ENCODE results near the gene ALDH1L1.

DNA sequence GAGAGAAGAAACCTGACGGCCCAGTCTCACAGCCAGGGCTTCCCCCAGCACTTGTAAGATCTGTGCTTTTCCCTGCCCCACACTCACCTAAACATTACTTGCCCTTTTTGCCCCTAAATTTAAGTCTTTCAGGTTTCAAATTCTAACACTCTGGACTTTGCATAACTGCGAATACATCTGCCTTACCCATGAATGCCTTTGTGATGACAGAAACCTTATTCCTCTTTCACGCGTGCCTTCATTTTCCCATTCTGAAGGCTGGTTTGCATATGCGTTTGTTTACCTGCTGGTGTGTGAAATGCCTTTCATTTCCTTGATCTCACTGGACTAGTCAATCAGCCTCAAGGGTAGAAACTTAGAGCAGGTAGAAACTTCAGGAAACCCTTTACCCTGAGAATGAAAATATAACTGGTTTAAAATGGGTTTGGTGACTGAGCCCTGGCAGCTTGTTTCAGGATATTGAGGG lies 20.2 kb downstream of the SLC12A8 start:
- PRO-cap, result no peak

- PRO-cap, result no peak
Measured at GRCh38 chr3:125212893-125213387, 392 bp upstream of the SLC12A8 start.

DNA sequence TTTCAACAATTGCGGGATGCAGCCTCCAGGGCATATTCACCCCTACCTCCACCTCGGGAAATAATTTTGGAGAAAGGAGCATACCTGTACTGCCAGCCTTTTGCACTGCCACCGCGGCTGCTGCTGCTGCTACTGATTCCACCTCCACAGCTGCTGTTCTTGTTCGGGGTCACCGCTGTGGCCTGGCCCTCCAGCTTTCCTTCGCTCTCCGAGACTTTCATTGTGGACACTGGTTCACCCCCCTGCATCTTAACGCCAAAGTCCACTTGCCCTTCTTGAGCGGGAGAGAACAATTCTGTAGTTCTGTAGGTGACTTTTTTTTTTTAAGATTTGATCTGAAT lies 774 bp downstream of the OSBPL11 start:
- PRO-cap, result no peak

GRCh38 chr3:125608317-125608891 lies 13.1 kb upstream of the OSBPL11 start:
- PRO-cap, result no peak

DNA sequence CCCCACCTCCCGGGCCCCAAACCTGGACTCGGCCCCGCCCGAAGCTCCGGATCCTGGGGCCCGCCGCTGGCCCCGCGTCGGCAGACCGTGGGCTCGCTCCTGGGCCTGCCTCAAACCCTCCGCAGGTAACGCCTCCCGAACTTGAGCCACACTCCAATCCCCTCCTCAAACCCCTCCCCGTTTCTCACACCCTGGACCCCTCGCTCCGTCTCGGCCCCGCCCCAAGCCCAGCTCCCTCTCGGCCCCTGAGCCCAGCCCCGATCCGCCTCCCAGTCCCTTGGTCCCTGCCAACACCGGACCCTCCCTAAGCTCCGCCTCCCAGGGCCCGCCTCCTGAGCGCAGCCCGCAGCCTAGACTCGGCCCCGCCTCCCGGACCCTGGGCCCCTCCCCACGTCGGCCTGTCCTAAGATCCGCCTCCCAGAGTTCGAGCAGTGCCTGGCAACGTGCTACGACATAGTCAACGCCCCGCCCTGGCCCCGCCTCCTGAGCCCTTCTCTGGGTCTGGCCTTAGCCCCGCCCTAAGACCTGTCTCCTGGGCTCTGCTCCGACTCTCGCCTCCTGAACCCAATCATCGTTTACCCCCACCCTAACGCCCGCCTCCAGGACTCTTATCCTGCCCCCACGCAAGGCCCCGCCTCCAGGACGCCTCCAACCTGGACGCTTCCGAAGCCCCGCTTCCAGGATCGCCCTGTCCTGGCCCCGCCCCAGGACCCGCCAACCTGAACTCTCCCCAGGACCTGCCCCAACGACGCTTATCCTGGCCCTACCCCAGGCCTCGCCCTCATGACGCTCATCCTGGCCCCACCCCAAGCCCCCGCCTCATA lies 53.1 kb upstream of the ROPN1B start:
- PRO-cap, result unidirectional peak, minus-strand start at position 87 of the sequence; bidirectional peak, plus-strand start at position 521 of the sequence, minus-strand start at position 264 of the sequence; bidirectional peak, plus-strand start outside the sequence, minus-strand start at position 721 of the sequence

DNA sequence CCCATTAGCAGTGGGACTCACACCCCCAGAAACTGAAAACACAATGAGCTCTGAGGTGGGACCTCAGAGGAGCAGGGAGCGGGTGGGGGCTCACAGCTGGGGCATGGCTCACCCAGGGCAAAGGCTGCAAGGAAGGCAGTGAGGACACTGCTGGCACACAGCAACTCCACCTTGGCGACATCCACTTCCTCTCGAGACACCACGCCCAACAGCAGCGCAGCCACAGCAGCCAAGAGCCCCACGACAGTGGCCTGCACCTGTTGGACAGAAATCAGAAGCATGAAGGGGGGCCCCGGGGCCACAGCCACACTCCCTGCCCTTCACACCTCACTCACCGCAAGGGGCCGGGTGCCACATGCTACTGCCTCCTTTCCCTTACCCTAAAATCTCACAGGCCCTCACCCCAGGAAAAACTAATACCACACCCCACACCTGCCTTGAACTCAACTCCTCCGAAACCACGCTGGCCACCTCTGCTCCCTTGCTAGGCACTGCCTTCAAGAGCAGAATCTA lies 57.3 kb downstream of the ROPN1B start:
- PRO-cap, result no peak

DNA sequence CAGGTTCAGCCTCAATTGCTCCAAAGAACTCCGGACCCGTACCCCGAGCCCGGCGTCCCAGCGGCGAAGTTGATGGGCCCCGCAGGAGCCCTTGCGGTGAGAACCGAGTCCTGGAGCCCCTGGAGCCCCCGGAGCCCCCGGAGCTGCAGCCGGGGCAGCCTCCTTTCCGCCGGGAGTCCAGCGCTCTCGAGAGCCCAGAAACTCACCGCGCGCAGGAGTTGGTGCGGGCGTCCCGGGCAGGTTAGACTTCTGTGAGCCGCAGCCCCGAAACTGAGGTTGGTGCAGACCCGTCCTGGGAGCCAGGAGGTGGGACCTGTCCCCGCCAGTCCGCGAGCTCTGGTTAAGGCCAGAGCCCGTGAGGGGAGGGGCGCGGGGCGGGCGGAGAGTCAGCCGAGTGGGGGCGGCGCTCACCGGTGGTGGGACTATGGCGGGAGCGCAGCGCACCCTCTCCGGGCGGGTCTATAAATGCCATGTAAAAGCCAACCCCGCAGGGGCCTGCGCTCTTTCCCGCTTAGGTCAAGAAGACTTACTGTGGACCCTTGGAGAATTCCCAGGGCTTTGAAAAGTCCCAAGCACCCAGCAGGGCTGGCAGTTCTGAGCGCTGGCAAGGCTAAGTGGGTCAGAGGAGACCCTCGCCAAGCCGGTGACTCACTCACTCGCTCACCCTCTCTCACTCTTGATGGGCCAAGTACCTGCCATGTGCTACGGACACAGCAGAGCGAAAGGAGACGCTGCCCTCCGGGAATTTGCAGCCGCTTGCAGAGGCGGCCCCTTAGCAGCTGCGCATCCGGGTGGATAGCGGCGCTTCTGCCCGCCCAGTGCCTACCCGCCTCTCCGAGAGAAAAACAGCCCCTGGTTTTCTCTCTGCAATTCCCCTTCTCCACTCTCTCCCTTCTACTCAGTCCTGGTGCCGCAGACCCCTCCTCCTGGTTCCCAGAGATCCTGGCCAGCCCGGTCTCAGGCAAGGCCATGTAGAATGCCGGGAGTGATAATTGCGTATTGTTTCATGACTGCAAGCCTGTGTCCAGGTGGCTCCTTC lies at the start of gene ALDH1L1:
Gene ALDH1L1 (minus strand): TSS at position 317 of the 1,039 bp plus-strand sequence.
- PRO-cap, result bidirectional peak, plus-strand start at position 413 of the sequence, minus-strand start at position 338 of the sequence

GRCh38 chr3:126184514-126185101 lies 4.2 kb upstream of the ALDH1L1 start:
- PRO-cap, result no peak

GRCh38 chr3:126186483-126186714 lies 6.0 kb upstream of the ALDH1L1 start:
- PRO-cap, result no peak

DNA sequence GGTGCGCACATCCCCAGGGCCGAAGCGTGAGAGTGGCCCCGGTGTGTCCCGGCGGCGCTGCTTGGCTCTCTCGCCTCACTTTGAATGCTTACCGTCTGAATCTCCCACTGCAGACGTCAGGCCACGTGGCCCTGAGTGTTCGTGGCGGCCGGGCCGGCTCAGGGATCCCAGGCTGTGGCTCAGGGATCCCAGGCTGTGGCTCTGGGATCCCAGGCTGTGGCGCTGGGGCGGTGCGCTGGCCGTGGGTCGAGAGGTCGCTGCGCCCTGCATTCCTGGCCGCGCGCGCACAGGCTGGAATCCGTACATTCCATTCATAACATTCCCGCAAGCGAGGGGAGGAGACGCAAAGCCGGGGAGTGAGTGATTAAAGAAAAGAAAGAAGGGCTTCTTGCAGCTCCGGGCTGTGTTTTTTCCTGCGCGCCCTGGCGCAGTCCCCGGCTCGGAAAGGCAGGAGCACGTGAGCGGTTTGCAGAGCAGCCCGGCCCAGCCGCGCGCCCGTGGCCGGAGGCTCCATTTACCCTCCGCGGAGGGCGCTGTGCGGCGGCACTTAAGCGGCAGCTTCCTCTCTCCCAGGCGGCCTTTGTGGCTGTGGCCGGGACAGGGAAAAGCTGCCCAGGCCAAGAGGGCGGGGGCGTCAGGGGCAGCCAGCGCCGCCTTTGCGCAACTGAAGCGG lies 87.0 kb upstream of the ALDH1L1 start:
- PRO-cap, result no peak

DNA sequence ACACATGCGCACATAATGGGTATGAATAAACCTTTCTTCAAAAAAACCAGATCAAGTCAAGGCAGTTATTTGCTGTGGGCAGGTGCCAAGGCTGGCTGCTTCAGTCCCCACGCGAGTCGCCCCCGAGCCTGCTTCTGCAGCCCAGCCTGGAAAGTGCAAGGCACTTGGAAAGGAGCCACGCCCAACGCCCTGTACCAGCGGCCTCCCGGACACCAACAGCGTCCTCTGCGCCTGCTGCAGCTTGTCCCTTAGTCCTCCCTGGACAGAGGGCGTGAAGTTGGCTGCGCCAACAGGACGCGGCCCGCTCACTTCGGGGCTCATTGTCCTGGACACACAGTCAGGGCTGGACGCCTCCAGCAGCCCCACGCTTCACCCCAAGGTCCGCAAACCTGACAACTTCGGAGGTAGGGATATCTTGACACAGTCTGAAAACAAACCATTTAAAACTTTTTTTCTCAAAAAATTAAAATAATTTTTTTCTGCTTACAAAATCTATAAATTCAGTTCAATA lies 68.8 kb downstream of the KLF15 start:
- PRO-cap, result no peak

DNA sequence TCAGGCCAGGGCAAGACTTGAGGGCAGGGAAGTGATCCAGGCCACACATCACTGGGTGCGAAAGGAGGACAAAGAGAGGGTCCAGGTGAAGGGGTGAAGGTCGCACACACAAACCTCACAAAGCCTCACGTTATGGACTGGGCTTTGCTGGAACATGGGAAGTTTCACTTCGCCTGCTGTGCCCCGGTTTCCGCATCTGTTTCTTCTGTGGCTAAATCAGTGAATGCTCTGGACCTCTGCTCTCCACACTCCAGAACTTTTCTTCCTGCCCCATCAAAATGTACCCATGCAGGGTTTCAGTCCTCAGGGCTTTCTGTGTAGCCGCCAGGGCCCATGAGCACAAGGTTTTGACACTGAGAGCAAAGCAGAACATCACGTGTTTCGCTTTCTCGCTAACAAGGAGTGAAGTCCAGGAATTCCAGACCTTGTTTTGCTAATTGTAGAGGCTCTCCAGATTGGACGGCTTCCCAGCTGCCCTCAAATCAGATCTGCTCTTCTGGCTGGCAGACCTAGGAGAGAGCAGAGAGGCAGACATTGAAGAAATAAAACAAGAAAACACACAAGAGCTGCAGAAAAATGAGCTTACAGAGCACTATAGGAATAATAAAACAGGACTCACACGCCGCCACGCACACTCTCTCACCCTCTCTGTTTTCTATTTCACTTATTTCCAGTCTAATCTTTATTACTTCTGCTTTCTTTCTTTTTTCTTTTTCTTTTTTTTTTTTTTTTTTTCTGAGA lies 56.1 kb downstream of the KLF15 start:
- PRO-cap, result no peak

- PRO-cap, result no peak
Measured at GRCh38 chr3:126374706-126375119, 17.5 kb upstream of the KLF15 start.

DNA sequence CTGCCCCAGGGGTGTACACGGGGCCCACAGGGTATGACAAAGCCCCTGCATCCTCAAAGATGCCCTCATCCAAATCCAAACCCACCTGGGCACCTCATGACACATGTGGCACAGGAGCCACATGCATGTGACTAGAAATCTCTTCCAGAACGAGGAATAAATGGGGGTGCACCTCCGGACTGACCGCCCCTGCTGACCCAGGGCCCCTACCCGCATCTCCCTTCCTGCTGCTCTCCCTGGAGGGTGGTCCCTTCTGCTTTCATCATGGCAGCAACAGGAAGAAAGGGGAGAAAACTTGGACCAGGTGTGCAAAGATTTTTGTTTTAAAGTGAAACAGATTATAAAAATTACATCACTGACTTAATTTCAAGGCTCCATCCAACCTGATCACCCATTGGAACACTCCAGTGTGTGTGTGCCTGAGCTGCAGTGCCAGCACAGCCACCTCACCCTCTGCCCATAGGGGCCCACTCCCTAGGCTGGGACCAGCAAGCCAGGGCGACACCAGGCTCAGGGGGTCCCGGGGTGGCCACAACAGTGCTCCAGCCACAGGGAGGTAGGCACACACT lies 25.2 kb downstream of the ZXDC start:
- PRO-cap, result no peak

DNA sequence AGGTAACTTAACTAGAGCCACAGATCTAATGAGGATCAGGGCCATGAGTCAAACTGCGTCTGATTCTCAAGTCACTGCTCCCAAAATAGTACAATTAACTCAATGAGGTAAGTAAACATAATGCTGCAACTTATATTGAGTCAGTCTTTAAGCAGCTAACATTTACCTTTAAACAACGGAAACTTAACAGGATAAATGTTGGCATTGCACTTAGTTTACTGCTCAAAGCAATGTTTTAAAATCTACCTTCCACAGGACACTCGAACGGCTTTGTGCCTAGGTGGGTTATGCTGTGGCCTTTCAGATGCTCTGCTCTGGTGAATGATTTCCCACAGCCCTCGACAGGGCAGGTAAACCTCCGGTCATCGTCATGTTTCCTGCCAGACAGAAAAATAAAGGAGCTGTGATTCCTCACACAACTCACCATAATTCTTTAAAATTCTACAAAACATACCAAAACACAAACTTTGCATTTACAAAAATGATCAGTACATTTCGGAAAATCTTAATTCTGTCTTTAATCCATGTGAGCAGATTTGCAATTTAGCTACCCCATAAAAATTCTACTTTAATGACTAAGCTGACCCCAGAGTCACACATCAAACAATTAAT lies 4.9 kb downstream of the ZXDC start:
- PRO-cap, result no peak

DNA sequence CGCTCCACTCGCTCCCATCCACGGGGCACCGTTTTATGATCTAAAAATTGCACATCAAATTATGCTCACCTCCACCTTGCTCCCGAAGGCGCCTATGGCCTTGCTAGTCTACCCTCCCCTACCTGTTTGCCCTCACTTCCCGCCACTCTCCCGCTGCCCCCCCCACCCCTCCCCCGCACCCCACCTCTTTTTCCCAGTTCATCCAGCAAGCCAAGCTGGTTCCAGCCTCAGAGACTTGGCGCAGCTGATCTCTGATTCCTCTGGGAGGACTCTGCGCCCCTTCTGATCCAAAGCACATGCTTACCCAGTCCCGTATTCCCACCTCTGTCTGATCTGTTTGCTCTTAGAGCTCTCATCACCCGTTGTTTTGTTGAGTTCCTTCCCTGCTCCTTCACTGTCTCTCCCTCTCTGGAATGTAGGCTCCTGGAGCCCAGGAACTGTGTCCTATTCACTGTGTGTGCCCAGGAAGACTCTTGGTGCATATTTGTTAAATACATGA lies 1.2 kb upstream of the ZXDC start:
- PRO-cap, result no peak

DNA sequence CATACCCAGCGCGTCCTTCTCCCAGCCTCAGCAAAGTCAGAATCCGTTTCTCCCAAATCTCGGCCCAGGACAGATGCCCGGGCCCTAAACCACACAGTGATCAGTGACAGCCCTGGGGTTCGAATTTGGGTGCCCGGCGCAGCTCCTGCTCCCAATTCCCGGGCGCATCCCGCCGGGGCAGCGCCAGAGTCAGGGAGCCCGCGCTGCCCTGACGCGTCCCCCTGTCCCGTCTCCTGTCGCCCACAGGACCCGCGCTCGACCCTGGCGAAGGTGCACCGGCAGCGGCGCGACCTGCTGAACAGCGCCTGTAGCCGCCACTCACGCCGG lies 17.3 kb downstream of the C3orf22 start:
- PRO-cap, result no peak

DNA sequence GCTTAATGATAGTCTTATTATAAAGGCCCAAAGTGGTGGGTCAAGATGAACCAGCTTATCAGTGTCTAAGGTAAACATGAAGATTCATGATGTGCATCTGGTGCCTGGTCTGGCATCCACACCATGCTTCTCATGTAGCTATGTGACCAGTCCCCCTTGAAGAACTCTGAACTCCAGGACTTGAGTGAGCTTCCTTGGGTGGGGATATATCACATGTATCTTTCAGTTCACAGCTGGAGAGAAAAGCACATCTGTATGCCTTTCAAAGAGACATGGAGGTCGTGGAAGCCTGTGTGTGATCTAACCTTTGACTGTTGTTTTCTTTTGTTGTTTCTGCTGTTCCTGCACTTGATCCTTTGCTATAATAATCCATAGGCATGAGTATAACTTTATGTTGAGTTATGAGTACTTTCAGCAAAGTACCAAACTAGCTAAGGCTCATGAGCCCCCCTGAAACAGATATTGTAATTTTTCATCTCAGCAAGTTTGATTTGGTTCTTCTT lies 43.6 kb upstream of the C3orf22 start:
- PRO-cap, result no peak

- PRO-cap, result no peak
Measured at GRCh38 chr3:126730936-126731479, 27.0 kb downstream of the CHCHD6 start.

- PRO-cap, result no peak
Measured at GRCh38 chr3:126782504-126783026, 78.5 kb downstream of the CHCHD6 start.